HL-60 (cell line): ENCODE measurements around the gene APP.

DNA sequence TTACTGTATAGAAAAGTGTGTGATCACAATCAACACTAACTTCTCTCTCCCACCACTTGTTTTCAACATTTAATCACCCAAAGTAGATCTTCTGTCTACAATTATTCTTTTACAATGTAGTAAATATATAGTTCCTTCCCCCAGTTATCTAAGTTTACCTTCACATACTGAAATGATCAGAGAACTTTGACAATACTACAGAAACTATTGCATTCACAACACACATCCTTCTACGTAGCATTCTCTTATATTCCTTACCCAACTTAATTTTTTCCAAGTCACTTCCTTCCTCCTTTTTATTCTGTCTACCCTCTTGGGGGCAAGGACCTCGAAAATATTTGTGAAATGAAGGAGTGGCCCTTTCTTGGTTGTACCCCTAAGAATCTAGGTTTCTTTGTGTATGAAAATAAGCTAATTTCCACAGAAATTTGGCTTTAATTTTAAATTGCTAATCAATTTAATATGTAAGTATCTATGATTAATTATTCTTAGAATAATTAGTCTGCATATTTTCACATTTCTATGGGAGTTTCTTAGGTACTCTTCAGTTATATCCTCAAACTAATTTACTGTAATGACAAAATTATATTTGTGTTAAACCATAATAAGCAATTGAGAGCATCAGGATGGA, 9.3 kb downstream of the APP start:
- RRBS: no CpG with 5 or more reads among the region's 2 CpGs

DNA sequence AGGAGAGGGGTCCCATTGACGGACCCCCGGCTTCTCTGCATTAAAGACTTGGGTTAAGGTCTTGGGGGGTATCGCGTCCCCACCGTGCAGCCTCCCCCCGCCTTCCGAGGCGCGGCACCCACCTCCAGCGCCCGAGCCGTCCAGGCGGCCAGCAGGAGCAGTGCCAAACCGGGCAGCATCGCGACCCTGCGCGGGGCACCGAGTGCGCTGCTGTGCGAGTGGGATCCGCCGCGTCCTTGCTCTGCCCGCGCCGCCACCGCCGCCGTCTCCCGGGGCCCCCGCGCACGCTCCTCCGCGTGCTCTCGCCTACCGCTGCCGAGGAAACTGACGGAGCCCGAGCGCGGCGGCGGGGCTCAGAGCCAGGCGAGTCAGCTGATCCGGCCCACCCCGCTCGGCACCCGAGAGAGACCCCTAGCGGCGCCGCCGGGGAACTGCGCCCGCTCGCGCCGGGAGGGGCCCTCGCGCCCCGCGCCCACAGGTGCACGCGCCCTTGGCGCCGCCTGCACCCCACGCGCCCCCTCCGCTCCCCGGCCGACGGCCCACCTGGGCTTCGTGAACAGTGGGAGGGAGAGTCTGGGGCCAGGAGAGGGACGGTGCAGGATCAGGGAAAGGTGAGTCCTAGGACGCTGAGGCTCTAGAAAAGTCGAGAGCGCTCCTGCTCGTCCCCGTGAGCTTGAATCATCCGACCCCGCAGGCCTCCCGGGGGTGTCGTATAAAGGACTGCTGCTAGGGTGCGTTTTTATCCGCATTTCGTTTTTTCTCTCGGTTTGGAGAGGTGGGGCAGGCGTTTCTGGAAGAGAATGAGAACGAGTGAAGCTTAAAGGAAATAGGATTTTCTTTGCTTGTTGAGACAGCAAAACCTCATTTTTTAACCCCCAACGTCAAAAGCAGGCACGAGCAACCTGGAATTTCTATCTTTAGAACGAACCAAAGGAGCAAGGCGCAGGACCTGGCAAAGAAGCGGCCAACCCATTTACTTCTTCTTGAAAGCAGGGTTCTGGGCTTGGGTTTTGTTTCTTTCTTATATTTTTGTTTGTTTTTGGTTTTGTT, at the start of gene APP:
Gene APP, minus strand, starts transcription at position 329 of the 1,050 bp plus-strand sequence.
- RRBS: 2% methylated on average over 43 of the region's 95 CpGs

GRCh38 chr21:26555590-26556043, 17.5 kb downstream of the CYYR1 start:
- RRBS: no CpG with 5 or more reads among the region's 1 CpG

DNA sequence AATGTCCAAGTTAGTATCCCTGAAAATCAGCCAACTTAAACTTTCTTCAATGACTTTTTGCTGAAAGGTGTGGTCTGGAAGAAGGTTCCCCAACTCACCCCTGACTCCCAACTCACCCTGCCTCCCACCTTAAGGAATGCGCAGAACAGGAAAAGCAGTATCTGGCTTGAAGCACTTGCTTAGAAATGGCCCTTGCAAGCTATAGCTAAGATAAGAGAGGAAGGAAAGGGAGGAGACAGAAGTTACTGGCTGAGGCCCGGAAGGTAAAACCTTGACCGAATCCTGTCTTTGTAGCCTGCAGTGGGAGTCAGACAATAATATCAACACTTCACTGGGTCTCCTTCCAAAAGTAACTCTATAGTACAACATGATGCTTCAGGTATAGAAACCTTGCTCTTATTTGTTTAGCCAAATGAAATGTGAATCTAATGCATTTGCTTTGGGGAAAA, 2.9 kb downstream of the CYYR1 start:
- RRBS: no CpG with 5 or more reads among the region's 3 CpGs

GRCh38 chr21:26782399-26783064, 62.7 kb downstream of the ADAMTS1 start:
- RRBS: no CpG with 5 or more reads among the region's 3 CpGs

DNA sequence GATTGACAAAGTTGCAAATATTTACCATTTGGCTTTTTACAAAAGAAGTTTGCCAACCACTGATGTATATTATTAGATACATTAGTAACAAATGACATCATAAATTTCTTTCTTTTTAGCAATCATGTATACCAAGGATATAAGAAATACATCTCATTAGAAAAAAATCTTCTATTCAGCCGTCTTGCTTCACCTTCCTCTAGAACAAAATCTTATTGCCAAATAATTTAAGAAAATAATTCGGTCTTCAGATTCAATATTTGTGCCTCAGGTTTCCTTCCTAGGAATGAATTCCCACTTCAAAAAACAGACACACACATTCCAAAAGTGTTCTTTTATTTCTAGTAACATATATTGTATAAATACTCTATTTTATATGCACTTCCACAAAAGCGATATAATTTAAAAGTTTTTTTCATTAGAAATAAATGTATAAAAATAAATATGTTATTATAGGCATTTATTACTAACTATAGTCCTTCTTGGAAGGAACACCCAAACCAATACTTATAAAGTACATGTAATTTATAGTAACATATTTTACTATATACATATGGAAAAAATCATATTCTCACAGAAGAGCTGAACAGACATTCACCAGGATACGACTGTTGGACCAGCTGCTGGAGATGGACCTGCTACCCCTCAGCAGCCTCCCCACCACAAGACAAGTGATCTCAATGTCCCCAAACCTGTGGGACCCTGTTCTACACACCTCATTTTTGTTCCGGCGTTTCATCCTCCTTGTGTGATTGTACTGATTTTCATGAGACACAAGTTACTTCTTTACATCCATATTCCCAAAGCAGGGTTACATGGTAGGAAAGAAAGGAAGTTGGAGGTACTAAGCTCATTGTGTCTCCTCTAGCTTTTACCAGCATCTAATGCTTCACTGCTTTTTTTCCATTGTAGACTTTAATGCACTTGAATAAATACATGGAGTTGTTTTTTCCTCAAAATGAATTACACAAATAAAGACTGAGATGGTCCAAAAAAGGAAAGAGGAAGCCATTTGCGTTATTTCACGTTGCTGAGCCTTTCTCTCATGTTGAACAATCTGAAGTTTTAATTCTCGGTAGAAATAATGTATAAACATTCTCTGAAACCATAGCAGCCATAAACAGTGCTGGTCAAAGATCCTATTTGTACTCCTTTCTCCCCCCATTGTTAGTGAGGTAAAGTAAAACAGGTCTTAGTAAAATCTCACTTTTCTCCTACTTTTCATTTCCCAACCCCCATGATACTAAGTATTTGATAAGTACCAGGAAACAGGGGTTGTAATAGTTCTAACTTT, 8.8 kb downstream of the ADAMTS1 start:
- RRBS: no CpG with 5 or more reads among the region's 9 CpGs

DNA sequence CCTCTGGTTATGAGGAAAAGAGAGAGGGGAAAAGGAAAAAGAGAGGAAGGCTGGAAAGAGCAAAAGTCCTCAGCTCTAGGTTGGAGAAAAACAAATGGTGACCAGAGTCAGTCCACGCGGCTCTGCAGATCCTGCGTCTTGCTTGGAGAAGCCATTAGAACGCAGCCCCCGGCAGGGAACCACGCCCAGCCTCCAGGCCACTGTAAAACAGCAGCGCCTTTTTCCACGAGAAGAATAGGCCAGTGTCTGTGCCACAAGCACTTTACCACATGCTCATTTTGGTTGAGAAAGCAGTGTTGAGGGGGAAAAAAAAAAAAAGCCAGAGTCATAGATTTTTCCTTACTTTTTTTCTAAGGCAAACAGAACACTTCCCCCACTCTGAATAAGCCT, 846.9 kb upstream of the ADAMTS5 start:
- RRBS: no CpG with 5 or more reads among the region's 8 CpGs

- RRBS: no CpG with 5 or more reads among the region's 2 CpGs
These were observed 1.5 kb downstream of the RWDD2B start for GRCh38 chr21:29017772-29017980.

GRCh38 chr21:29061174-29061946, 12.1 kb downstream of the CCT8 start:
- RRBS: no CpG with 5 or more reads among the region's 9 CpGs

DNA sequence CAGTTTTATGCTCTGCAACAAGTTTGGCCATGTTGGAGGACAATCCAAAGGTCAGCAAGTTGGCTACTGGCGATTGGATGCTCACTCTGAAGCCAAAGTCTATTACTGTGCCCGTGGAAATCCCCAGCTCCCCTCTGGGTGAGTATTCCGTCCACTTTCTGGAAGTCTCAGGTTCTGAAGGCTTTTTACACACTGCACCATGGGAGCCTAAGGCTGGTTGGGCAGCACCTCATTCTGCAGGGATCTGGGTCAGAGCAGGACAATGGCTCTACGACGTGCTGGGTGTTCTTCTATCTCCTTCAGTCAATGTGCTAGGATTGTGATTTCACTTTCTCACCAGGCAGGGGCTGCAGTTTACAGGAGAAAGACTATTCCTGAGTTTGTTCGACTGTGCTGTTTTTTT, 19.0 kb upstream of the CCT8 start:
- RRBS: no CpG with 5 or more reads among the region's 6 CpGs

DNA sequence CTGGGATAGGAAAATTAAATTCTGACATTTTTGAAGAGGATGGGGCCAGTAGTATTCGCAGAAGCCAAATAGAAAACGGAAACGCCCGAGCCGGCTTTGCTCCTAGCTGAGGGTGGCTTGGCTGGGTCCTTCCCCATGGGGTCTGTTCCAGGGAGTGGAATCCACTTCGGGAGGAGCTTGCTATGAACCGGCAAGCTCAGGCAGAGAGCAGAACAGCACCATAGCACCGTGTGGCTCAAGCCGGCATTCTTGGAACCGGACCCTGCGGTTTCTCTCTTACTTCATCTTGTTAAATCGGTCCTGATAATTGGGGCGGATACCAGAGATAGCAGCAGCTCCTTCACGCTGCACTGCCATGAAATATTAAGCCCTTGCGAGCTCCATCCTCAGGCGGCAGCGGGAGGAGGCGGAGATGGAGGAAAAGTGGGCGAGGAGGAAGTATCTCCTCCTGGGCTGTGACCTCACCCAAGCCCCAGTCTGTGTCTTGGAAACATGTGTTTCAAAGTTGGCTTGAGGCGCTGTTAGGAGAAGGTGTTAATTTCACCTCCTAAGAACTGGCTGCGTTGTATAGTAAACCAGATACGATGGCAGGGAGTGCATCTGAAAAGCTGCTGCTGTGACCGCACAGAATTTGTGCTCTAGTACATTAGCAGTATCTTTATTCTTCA, 25.0 kb downstream of the MAP3K7CL start:
- RRBS: 65% methylated on average over 5 of the region's 23 CpGs

DNA sequence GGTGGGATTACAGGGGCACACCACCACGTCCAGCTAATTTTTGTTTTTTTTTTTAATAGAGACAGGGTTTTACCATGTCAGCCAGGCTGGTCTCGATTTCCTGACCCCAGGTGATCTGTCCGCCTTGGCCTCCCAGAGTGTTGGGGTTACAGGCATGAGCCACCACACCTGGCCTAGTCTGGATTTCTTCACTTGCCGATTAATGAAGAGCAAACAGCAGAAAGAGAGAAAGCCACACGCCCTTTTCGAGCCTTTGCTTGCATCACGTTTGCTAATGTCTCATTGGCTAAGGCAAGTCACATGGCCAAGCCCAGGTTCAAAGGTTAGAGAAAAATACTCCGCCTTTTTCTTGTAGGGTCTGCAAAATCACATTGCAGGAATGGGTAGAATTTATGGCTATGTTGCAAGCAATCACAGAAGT, 26.9 kb upstream of the BACH1 start:
- RRBS: no CpG with 5 or more reads among the region's 8 CpGs

- RRBS: 5% methylated on average over 34 of the region's 43 CpGs
These were observed 209 bp downstream of the BACH1 start for GRCh38 chr21:29298986-29299276.

DNA sequence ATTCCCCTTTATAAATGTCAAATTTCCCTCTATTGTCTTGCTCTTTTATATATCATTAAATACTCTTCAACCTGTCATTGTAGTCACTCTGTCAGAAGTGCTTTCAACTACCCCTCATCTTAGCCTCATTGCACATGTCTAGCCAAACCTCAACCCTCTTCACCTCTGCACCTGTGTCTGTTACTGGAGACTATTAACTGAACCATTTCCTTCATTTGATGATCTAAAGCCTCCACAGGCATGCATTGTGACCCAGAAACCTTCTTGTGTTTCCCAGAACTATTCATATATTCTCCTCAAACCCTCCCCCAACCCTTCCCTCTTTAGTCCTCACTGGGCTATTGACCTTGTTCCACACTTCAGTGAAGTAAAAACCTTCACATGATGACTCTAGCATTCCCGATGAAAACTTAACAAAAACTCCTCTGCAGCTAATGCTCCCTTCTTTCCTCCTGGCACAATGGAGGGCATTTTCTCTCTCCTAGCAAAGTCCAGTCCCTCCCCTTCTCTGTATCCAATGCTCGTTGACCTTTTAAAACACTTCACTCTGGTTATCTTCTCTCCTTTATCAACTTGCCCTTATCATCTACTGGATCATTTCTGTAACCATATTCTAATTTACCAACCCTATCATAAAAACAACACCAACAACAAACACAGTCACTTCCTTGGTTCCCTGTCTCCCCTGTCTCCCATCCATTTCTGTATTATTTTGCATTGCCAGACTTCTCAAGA, 86.1 kb downstream of the BACH1 start:
- RRBS: no CpG with 5 or more reads among the region's 2 CpGs

DNA sequence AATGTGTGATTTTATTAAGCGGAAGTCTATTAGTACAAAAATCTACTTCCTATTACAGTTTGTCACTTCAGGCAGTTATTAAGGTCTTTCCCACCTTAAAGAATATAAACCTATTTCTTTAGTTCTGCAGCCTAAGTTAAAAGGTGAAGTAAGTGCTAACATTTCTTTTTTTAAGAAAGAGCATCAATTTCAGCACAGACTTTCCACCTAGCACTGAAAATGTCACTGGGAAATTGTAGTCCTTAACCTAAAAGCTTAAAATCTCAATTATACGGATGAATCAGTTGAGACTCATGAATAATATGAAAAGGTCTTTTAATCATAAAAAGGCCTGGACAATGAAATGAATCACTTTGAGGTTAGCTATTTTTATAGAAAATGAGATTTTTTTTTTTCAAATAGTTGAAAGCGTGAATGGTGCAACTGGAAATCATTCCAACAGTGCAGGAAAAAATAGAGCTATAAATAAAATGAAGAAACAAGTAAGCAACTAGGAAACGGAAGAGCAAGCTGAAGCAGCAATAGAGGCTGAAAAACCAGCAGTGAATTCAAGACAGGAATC, 142.8 kb downstream of the BACH1 start:
- RRBS: no CpG with 5 or more reads among the region's 4 CpGs

- RRBS: no CpG with 5 or more reads among the region's 1 CpG
These were observed 185.8 kb downstream of the BACH1 start for GRCh38 chr21:29484656-29484855.

- RRBS: no CpG with 5 or more reads among the region's 6 CpGs
These were observed 283.1 kb downstream of the GRIK1 start for GRCh38 chr21:29656633-29657172.